ENCODE data around the genes DNAJA1 and AQP7.

GRCh38 chr9:33024556-33025397 is at the start of gene DNAJA1:
DNAJA1 (plus strand) TSS chr9:33025273.
- PRO-cap = bidirectional peak, plus-strand start at chr9:33024644, minus-strand start at chr9:33024628; bidirectional peak, plus-strand start at chr9:33025275, minus-strand start at chr9:33025037

- PRO-cap = no peak
Observed at GRCh38 chr9:33043322-33044040, 18.4 kb downstream of the DNAJA1 start.

GRCh38 chr9:33044683-33045192 is 19.7 kb downstream of the DNAJA1 start:
- PRO-cap = no peak

- PRO-cap = no peak
Observed at GRCh38 chr9:33071587-33071968, 4.9 kb downstream of the SMU1 start.

GRCh38 chr9:33130214-33131498 is 36.5 kb downstream of the B4GALT1 start:
- PRO-cap = no peak

GRCh38 chr9:33136714-33137910 is 30.0 kb downstream of the B4GALT1 start:
- PRO-cap = no peak

DNA sequence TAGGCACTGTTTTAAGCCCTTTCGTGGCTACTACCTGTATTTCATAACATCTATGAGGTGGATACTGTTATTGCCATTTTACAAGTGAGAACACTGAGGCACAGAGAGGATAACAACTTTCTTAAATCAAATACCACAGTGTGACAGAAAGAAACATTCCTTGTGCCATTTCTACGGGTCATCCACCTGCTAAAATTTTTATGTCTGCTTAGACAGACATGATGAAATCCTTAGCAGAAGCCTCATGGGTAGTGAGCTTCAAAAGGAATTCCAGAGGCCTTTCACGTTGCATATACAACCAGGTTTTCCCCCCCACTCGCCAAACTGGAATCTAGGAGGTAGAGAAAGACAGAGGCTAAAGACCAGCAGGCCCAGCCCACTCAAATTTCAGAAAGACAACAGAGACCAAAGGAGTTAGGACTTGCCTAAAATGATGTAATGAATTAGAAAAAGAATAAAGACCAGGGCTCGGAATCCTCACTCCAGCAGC is 9.3 kb downstream of the B4GALT1 start:
- PRO-cap = no peak

- PRO-cap = no peak
Observed at GRCh38 chr9:33158436-33158927, 8.7 kb downstream of the B4GALT1 start.

DNA sequence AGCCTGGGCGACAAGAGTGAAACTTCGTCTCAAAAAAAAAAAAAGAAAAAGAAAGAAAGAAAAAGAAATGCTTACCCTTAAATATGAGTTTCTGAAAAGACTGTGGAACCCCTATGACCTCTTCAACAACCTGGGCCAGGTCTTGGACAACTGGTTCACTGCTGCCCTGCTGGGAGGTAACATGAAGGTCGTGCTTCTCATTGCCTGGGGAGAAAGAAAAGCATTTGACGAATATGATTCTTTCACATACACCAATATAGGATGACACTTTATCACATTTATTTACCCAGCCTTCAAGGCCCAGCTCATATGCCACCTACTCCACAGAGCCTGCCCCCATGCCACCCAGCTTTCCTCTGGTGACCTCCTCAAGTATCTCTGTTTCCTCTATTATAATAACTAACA is 1.9 kb downstream of the BAG1 start:
- PRO-cap = no peak

- PRO-cap = no peak
Observed at GRCh38 chr9:33402249-33402974, at the start of gene AQP7. AQP7 (minus strand) TSS chr9:33402568.

DNA sequence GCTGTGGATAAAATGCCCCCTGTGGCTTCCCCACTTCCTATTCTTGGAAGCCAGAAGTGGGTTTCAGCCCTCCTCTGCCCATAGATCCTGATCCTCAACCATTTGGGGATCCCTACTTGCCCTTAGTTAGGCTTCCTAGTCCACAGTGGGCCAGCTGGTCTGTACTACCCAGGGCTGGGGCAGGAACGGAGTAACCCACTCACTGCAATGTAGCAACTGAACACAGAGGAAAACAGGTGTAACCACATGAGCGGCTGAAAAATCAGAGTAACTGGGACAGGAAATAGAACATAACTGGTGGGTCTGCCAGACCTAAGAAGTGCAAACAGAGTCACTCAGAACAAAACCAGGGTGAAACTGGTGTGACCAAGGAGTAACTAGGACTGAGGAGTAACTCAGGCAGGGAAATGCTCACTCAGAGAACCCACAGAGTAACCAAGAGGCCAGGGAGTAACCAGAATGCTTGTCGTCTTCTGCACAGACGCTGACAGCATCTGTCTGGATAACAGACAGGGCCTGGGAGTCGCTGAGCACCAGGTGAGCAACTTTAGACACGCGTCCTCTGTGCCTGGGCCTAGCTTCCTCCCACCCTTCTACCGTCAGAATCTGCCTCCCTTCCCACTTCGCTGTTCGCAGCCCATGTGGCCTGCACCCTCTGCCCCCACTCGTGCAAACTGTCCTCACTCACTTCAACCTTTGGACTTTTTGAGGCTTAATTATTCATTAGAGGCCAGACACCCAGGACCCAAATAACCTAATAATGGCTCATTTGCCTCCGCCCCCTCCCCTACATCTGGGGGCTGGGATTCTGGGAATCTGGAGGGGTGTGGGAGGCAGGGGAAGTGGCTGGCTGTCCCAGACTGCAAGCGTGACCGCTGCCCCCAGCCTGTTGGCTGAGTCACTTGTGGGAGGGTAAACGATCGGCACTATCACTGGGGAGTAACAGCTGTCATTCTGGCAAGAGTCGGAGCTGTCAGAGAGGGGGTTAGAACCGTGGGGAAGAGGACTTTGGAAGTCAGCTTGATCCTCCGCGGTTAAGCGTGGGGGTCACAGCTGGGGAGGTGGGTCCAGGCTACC is 797 bp downstream of the AQP3 start:
- PRO-cap = bidirectional peak, plus-strand start at position 896 of the sequence, minus-strand start at position 595 of the sequence

- PRO-cap = no peak
Observed at GRCh38 chr9:33624041-33625015, 100.3 kb downstream of the ANKRD18B start.

- PRO-cap = no peak
Observed at GRCh38 chr9:33759807-33760135, 35.6 kb upstream of the PRSS3 start.

- PRO-cap = no peak
Observed at GRCh38 chr9:33770458-33770920, 24.9 kb upstream of the PRSS3 start.

- PRO-cap = no peak
Observed at GRCh38 chr9:33814064-33814583, 2.8 kb upstream of the UBE2R2 start.

DNA sequence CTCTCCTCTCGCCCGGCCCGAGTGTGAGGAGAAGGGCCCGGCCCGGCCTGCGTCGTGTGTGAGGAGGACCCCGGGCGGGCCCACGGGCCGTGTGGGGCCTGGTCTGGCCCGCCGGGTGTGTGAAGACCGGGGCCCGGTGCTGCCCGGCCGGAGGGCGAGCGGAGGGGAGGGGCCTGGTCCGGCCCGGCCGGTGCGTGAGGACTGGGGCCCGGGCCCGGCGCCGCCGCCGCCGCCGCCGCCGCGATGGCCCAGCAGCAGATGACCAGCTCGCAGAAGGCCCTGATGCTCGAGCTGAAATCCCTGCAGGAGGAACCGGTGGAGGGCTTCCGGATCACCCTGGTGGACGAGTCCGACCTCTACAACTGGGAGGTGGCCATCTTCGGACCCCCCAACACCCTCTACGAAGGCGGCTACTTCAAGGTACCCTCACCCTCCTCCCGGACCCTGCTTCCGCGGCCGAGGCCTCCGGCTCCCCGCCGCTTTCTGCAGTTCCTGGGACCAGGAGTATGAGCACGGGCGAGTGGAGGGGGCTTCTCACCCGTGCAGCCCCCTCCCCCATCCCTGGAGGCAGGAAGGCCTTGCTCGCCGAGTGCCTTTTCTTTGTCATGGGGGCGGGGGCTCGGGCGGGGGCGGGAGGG is 674 bp downstream of the UBE2R2 start:
- PRO-cap = bidirectional peak, plus-strand start at position 168 of the sequence, minus-strand start at position 121 of the sequence; bidirectional peak, plus-strand start outside the sequence, minus-strand start at position 485 of the sequence

DNA sequence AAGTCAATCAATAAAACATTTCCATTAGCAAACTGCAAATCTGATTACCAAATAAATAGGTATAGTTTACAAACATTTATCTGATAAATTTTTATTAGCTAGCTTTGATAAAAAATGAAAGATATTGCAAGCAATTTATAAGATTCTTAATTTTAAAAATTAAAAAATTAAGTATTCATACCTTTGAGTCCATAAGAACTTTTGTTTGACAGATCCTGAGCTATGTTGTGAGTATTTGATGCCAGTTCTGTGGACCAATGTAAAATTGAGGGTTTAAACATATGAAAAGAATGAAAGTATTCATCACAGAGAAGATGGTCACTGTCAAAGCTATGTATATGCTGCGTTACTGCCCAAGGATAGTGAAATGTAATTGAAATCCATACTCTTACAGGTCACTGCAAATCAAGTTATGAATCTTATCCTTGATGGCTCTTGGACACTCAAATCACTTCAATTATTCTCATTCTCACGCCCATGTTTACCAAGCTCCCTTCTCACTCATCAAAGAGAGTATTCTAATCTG is 85.1 kb downstream of the UBAP2 start:
- PRO-cap = no peak

GRCh38 chr9:34205993-34206623 is 27.3 kb downstream of the UBAP1 start:
- PRO-cap = no peak

DNA sequence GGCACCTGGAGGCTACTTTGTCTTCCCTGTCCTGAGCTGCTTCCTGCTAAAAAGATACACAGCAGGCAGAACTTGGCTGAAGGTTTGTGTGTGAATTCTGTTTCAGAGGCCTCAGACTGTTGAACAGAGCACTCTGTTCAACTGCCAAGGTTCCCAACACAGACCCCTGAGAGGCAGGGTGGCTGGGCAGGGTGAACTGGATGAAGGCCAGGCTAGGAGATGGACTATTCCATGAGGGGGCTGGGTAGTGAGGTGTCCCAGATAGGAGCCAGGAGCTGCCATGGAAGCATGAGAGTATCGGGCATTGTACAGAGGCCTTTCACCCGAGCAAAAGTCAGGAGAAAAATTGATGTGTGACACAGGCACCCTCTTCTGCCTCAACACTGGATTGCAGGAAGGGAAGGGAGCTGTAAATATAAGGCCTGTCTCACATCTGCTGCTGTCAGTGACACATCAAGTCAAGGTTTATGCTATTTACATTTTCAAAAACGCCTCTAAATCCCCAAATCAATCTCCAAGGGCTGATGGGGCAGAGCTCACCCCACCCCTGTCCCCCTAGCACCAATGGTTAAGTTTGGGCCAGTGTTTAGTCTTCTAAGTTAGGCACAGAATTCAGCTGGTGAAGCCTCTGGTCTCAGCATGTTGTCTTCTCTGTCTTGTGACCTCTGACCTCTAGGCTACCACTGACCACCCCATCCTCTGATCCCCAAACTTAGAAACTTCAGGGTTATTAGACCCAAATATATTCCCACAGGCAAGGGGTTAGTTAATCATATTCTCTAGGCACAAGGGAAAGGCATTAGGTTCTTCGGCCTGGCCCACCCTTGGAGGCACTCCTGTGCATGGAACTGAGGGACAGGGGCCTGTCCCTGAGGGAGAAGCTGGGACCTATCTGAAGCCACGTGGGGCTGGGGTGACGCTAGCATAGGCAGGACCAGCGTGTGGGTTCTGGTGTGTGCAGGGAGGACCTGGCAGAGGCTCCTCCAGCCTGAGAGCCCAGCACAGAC is 74.8 kb downstream of the UBAP1 start:
- PRO-cap = no peak

GRCh38 chr9:34398453-34398937 is 885 bp upstream of the C9orf24 start:
- PRO-cap = no peak